Urinary bladder (tissue), 3 donors: ENCODE measurements around a stretch of chr11.

GRCh38 chr11:12430838-12431486 lies 53.6 kb downstream of the PARVA start:
- PRO-cap: bidirectional peak, plus-strand start at chr11:12431166, minus-strand start at chr11:12431009
- RAMPAGE, long total RNA: no peak

GRCh38 chr11:12537711-12538433 lies 136.3 kb upstream of the TEAD1 start:
- PRO-cap: no peak
- RAMPAGE, long total RNA: no peak

- PRO-cap: unidirectional peak, plus-strand start at chr11:12678259
- RAMPAGE, long total RNA: no peak
Measured at GRCh38 chr11:12677777-12678498, 3.7 kb downstream of the TEAD1 start.

GRCh38 chr11:12684778-12685383 lies 10.7 kb downstream of the TEAD1 start:
- PRO-cap: no peak
- RAMPAGE, long total RNA: no peak

- PRO-cap: no peak
- RAMPAGE, long total RNA: no peak
Measured at GRCh38 chr11:12765319-12766087, 91.3 kb downstream of the TEAD1 start.

GRCh38 chr11:12769316-12770440 lies 95.5 kb downstream of the TEAD1 start:
- PRO-cap: no peak
- RAMPAGE, long total RNA: no peak

- PRO-cap: no peak
- RAMPAGE, long total RNA: no peak
Measured at GRCh38 chr11:12781667-12782427, 107.6 kb downstream of the TEAD1 start.

- PRO-cap: no peak
- RAMPAGE, long total RNA: no peak
Measured at GRCh38 chr11:13008578-13008935, 559 bp upstream of the RASSF10 start.

DNA sequence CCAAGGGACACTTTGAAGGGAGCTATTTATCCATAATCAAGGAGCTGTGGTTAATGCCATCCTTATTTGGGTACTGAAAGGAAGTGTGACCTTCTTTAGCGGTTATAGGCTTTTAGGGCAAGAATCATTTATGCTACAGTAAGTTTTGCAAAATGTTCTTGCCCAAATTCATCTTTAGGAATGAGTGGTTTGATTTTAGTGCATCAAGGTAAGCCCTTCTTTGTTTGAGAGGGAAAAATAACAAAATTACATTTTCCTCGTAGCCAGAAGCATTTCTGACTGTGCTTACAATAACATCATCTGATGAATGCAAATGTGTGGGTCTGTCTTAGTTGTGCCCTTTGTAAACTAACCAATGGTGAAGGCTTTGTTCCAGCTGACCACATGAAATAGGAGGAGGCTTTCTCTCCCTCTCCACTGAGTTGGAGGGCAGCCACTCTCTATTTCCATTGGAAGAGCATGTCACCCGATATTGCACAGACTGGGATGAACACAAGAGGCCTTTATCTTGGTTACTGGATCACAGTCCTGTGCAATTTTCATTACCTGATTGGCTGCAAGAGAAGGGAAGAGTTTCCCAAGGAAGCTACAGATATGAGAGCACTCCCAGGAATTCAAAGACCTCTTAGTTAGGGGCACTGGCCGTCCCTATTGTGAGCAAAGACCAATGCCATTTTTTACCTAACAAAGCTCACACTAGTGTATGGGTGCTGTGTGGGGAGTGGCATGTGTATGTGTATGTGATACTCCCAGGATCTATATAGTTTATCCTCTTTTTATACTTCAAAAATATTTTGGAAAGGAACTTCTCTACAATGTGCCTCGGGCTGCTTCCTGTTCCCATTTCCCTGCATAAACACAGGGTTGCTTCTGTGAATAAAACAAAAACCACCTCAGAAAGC lies 126.2 kb downstream of the RASSF10 start:
- PRO-cap: no peak
- RAMPAGE, long total RNA: no peak

DNA sequence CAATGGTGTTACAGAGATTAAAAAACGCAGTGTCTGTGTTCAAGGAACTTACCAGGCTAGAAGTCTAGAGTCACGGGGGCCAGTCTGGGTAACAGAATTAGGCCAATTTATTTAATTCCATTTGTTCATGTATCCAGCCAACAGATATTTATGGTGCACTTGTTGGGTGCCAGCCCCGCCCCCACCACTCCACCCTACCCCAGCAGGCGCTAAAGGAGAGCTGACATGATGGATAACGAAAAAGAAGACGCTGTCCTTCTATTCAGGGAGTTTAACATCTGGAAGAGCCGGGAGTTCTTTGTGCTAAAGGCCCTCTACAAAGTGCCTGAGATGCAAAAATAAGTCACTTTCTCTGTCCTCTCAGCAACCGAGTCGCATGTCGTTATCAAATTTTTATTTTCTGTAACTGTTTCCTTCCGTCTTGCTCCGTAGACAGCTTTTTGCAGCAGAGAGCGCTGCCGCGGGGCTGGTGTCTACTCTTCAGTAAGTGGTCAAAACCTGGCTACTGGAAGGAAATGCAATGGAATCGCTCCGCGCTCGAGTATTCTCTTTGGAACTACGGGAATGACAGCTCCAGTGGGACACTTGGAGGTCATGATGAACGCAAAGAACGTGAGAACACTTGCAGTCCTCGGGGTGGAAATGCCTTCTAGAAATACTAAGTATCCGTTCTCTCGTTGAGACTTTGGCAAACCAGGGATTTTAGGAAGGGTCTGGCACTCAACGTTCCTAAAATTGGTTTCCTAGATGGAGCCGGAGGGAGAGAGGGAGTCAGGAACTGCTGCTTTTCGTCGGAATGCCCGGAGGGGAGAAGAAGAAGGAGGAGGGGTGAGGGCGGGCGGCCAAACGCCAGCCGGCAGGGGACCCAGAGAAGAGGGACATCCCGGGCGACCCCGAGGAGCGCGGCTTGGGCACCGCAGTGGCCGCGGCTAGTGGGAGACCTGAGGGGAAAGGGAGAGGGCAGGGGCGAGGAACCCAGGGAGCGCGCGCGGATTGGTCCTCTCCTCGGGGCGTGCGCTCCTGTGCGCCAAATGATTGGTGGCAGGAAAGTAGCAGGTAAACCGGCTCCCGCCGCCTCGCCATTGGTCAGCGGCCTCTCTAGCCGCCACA lies 774 bp upstream of the BMAL1 start:
- PRO-cap: unidirectional peak, minus-strand start at position 793 of the sequence; unidirectional peak, minus-strand start at position 943 of the sequence; bidirectional peak, plus-strand start outside the sequence, minus-strand start at position 1,032 of the sequence
- RAMPAGE, long total RNA: no peak

DNA sequence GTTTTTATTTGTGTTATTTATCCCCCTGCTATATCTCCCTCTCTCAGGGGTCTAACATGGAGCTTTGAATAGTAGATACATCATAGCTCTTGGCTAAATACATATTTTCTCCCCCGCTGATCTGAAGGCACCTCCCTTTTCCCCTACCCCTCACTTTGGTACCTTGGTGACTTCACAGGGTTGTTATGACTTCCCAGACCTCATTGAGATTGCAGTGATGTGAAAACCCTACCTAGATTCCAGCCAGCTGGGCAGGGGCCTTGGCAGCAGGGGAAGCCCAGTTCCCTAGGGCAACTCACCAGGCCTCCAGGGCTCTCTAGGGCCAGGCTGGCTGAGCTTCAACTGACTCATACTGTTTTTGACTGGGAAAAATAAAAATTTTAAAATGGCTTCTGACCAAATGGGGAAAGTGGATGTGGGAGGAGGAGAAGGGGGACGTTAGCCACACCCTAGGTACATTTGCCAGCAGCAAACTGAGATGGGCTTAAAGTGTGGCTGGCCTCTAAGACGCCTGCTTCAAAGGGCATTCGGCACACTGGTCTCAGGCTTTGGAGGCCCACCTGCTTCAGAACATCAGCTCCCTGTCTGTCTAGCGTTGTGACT lies 38.9 kb downstream of the BMAL1 start:
- PRO-cap: no peak
- RAMPAGE, long total RNA: no peak

- PRO-cap: no peak
- RAMPAGE, long total RNA: no peak
Measured at GRCh38 chr11:13460219-13460684, 2.8 kb downstream of the BTBD10 start.

- PRO-cap: no peak
- RAMPAGE, long total RNA: no peak
Measured at GRCh38 chr11:13487192-13487454, 8.7 kb downstream of the PTH start.

DNA sequence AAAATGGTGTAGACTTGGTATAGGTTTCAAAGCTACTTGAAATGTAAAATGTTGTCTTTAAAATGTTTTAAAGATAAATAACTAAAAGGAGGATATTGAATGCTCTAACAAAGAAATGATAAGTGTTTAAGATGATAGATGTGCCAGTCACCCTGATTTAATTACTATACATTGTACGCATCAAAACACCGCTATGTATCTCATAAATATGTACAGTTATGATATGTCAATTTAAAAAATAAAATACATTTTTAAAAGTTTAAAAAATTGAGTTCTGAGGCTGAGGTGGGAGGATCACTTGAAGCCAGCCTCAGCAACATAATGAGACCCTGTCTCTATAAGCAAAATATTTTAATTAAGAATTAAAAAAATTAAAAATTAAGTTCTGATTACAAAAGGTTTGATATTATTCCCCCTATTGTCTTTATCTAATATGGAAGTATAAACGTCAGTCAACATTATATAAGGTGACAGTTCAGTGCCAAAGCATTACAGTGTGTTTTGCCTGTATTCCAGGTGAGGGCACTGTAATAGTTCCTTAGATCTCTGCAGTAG lies 32.8 kb downstream of the FAR1 start:
- PRO-cap: no peak
- RAMPAGE, long total RNA: no peak

DNA sequence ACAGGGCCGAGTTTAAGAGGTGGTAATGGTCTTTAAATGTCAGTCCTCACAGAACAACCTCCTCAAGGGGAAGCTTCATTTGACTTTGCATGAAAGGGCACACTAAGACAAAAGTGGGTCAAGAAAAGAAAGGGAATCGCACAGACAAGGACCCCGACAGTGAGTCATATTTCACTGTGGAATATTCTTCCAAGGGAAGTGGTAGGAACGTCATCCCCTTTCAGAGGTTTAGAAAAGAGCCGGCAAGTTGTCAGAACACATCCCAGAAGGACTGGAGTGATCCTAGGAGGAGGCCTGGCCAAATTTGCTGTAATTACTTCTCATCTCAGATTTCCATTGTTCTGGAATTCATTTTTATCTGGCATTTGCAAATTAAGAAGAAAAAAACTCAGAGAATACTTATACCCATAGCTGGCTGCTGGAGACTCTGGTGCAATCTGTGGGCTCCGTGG lies 20.9 kb downstream of the SPON1 start:
- PRO-cap: no peak
- RAMPAGE, long total RNA: no peak

DNA sequence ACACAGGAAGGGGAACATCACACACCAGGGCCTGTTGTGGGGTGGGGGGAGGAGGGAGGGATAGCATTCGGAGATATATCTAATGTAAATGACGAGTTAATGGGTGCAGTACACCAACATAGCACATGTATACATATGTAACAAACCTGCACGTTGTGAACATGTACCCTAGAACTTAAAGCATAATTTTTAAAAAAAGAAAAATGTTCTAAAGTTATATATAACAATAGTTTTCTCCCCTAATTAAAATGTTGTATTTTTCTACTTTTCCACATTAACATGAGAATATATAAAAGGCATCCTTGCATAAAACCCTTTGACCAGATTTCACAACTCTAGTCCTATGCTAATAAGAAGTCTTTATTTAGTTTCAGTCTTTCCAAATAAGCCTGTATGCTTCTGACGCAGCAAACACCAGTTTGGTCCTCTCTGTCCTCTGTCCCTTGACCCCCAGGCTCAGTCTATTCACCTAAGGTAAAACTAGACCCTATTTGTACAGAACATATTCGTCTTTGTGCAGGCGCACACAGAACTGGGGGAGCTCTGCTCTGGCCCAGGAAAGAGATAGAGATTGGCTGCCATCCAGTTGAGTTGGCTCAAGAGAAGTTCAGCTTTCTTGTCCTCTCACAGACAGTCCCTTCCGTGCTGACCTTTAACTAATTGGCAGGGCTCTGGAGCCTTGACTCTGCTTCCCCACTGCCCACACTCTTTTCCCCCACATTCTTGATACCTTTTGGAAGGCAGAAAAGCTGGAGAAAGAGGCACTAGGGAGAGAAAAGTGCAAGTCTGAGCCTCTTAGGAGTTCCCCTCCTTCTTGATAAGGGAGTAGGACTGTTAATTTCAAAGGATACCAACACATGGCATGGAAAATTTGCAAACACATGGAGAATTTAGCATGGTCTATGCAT lies 21.0 kb upstream of the PSMA1 start:
- PRO-cap: no peak
- RAMPAGE, long total RNA: no peak

DNA sequence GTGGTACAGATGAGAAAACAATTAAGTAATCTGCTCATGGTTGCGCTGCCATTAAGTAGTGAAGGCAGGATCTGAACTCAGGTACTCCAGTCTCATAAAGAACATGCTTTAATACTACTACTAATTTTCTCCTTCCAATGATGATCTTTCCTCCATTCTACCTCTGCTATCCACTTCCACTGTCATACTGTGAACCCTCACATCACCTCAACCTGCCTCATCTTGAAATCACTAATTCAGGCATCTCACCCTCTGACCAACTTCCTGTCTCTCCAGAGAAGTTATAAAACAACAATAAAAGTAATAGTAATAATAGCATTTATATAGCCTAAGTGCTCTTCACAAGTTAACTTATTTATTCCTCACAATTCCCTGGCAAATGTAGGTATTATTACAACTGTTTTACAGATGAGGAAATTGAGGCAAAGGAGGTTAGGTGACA lies 57.1 kb upstream of the PSMA1 start:
- PRO-cap: no peak
- RAMPAGE, long total RNA: no peak

GRCh38 chr11:14636164-14636474 lies 7.5 kb upstream of the PDE3B start:
- PRO-cap: no peak
- RAMPAGE, long total RNA: no peak

GRCh38 chr11:14644532-14645266 lies 1.1 kb downstream of the PDE3B start:
- PRO-cap: unidirectional peak, minus-strand start at chr11:14645116
- RAMPAGE, long total RNA: no peak

- PRO-cap: no peak
- RAMPAGE, long total RNA: no peak
Measured at GRCh38 chr11:14645267-14645521, 1.6 kb downstream of the PDE3B start.